Pulmonary artery (tissue), 1 donor: ENCODE measurements around the gene AEBP2.

- PRO-cap = no peak
Observed at GRCh38 chr12:14882528-14883219, 3.0 kb downstream of the MGP start.

DNA sequence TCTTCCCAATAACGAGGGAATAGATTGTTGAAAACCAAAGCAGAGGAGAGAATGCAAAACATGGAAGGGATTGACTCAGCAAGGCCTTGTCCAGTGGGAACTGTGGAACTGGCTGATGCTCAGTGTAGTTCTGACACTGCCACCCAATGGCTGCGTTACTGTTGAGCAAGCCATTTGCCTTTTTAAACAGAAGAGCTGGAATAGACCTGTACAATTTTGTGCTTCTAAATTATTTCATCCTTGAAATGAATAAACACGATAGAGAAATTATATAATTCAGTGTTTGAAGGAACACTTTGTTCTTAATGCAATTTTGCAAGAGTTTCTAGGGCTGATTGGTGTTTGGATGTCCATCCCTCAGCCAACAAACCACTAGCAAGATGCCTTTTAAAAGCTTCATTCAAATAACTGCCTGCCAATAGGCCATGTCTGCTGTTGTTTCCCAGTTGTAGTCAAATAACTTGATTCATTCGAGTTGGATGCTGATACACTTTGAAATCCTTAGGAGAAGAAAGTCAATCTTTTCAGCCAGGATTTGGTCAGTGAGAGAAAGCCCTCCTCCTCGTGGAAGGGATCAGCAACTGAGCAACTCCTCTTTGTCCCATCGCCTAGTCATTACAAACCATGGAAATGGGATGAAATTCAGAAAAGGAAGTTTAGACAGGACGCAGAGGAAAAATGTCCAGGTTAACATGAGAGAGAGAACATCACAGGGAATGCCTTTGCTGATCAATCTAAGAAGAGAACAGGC is 7.3 kb upstream of the MGP start:
- PRO-cap = no peak

- PRO-cap = unidirectional peak, minus-strand start at chr12:14948914
Observed at GRCh38 chr12:14948762-14949144, 10.4 kb upstream of the ERP27 start.

DNA sequence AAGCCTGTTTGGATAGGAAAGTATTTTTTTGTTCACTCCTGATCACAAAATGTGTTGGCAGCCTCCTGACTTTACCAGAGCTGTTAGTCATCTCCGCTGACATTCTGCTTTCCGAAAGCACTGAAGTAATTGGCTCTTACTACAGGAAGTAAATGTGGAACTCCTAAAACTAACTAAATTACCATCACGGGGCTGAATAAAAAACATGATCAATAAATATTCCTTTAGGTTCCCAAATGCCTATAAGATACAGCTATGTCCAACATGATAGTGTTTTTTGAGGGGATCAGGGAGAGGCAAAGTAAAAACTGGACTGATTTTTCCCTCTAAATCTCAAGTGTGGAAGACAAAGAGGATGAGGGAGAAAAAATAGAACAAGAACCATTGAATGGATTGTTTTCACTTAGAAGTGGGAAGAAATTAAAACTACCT is 225.4 kb downstream of the EPS8 start:
- PRO-cap = no peak

DNA sequence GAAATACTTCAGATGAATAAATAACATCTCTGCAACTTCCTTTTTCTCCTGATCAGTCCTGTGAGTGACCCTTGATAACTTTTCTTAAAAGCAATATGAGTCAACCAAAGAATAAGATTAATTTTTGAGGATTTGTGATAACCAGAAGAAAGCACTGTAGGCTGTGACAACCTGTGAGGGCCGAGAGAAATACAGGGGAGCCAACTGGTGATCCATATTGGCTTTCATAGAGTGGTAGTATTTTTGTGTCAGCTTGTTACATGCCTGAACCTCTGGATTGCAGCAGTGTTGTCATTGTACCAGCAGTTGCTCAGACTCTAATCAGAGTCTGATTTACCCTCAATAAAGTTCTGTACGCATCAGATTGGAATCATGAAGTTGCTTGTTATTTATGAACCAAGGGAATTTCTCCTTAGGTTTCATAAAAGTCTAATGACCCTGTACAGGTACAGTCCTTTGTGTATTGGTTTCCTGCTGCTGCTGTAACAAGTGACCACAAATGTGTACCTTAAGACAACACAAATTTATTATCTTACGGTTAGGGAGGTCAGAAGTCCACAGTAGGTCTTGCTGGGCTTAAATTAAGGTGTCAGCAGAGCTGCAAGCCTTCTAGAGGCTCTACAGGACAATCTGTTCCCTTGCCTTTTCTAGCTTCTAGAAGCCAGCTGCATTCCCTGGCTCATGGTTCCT is 6.9 kb upstream of the DERA start:
- PRO-cap = no peak

- PRO-cap = no peak
Observed at GRCh38 chr12:15992106-15992734, 81.1 kb downstream of the DERA start.

DNA sequence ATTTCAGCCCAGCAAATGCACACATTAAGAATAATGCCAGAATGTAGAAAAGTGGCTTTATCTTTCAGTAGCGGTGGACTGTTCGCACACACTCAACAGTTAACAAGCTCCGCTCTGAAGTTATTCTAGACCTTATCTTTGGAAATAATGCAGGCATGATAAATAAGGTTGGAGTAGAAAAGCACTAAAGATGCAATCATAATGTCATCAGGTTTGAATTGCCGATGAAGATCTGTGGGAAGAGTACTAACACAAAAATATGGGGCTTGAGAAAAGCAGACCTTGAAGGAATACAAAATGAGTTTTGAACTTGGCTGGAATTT is 81.6 kb downstream of the DERA start:
- PRO-cap = no peak

DNA sequence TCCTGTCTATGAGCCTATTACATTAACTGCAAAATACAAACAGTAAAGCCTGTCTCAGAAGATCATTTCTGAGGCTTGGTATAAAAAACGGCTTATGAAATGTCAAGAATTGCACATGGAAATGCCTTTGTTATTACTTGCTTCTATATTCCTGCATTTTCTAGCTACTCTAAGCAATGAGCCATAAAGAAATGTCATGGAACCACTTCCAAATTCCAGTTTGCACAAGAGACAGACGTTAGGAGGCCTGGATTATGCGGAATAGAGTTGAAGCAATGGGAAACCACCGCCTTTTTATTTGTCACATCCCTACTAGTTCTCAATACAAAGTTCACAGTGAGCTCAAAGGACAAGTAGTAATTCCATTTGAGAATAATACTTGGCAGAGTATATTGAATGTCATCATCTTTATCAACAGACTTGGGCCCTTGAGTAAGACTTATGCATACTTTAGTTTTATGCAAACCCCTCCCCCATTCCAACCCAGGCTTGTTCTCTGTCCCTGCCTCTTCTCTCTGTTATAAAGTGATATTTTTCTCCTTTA is 3.6 kb upstream of the SLC15A5 start:
- PRO-cap = no peak

DNA sequence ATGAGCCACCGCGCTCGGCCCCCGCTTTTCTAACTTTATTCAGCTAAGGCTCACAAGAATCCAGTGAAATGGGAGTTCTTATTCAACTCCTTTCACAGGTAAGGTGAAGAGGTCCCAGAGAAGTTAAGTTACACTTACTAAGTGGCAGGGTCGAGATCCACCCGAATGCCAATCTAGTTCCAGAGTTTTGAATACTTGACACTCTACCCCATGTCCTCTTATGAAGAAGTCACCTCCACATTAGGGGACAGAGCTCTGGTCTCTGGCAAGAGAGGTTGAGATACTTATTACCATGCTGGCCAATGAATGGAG is 2.5 kb downstream of the MGST1 start:
- PRO-cap = no peak

- PRO-cap = no peak
Observed at GRCh38 chr12:16604614-16605610, 1.1 kb downstream of the LMO3 start.

DNA sequence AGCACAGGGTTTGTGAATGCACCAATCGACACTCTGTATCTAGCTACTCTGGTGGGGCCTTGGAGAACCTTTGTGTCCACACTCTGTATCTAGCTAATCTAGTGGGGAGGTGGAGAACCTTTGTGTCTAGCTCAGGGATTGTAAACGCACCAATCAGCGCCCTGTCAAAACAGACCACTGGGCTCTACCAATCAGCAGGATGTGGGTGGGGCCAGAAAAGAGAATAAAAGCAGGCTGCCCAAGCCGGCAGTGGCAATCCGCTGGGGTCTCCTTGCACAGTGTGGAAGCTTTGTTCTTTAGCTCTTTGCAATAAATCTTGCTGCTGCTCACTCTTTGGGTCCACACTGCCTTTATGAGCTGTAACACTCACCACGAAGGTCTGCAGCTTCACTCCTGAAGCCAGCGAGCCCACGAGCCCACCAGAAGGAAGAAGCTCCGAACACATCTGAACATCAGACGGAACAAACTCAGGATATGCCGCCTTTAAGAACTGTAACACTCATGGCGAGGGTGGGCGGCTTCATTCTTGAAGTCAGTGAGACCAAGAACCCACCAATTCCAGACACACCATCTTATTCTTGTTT is 402.3 kb upstream of the LMO3 start:
- PRO-cap = no peak

DNA sequence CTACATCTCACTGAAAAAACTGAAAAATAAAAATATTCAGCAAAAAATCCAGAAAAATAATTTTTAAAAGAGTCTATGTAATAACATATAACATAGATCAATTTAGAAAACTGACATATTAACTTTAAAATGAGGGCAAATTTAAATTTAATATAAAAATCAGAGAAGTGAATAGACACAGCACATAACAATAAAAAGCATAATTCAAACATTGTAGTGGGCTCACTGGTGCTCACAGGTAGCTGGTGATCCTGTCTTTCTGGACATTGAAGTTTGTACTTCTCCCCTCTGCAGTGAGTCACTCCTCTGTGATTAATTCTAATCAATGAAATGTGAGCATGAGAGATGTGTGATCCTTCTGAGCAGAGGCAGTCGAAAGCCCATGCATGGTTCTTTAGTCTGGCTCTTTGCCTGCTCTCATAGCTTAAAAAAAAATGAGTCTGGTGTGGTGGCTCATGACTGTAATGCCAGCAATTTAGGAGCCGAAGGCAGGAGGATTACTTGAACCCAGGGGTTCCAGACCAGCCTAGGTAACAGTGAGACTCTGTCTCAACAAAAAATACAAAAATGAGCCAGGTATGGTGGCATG is 59.0 kb upstream of the RERGL start:
- PRO-cap = no peak

GRCh38 chr12:18262467-18262863 is 1.1 kb downstream of the PIK3C2G start:
- PRO-cap = no peak

DNA sequence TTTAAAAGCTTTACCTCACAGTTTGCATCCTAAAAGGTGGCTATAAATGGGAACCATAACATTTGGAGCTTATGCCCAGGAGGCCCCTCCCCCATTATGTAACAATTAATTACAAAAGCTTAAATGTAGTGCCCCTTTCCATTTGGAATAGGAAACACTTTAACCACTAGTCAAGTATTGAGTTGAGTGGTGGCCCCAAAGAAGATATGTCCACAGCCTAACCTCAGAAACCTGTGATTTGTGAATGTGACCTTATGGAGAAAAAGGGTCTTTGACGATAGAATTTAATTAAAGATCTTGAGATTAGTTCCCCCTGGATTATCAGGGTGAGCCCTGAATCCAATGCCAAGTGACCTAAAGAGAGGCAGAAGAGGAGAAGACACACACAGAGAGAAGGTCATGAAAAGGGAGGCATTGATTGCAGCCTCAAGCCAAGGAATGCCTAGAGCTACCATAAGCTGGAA is 167.5 kb downstream of the PIK3C2G start:
- PRO-cap = no peak

DNA sequence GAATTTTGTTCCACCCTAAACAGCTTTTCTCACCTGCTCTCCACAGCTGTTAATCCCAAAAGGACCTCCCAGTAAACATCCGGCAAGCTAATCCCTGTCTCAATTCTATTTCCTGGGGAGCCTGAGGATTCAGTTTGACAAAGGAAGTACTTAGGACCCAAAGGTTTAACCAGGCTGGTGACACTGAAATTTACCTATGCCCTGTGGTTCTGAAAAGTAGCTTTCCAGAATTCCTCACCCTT is 15.0 kb downstream of the CAPZA3 start:
- PRO-cap = no peak

- PRO-cap = bidirectional peak, plus-strand start at chr12:19439513, minus-strand start at chr12:19439357; bidirectional peak, plus-strand start at chr12:19439646, minus-strand start at chr12:19439584
Observed at GRCh38 chr12:19439403-19440103, at the start of gene AEBP2. Gene AEBP2, plus strand, starts transcription at chr12:19439492.

DNA sequence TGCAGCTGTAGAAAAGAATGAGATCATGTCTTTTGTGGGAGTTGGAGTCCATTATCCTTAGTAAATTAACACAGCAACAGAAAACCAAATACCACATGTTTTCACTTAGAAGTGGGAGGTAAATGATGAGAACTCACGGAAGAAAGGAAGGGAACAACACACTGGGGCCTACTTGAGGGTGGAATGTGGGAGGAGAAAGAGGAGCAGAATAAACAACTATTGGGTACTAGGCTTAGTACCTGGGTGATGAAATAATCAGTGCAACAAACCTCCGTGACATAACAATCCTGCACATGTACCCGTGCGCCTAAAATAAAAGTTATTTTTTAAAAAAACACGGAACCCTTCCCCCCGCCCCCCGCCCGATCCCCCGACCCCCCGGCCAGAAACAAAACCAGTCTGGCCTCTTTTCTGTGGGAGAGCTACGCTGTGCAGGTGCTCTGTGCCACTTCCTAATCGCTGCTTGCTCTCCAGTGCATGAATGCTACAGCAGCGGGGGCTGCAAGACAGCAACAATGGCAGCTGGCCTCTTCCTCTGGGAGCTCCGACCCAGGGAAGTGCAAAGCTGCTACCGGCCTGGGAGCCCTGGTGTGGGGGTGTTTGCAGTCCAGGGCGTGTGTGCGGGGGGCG is 344.0 kb downstream of the AEBP2 start:
- PRO-cap = no peak

DNA sequence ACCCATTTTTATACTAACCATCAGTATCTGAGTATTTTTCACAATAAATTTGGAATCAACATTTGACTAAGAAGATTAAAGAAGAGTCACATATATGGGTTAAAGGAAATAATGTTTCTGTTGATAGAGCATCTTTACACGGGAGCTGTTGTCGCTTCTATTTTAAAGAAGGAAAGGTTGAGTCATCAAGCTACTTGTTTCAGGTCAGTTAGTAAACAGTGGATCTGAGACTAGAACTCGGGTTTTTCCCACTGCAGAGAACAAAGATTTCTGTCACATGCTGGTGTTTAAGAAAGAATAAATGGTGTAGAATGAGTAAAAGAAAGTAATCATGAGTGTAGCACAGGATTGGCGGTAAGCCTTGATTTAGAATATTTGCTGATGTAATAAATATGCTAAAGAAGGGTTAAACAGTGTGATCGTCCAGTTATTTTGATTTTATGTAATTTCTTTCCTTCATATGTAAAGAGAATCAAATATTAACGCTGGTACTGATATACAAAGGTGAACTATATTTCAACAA is 455.5 kb downstream of the AEBP2 start:
- PRO-cap = no peak

- PRO-cap = no peak
Observed at GRCh38 chr12:20273720-20274394, 94.5 kb upstream of the PDE3A start.

DNA sequence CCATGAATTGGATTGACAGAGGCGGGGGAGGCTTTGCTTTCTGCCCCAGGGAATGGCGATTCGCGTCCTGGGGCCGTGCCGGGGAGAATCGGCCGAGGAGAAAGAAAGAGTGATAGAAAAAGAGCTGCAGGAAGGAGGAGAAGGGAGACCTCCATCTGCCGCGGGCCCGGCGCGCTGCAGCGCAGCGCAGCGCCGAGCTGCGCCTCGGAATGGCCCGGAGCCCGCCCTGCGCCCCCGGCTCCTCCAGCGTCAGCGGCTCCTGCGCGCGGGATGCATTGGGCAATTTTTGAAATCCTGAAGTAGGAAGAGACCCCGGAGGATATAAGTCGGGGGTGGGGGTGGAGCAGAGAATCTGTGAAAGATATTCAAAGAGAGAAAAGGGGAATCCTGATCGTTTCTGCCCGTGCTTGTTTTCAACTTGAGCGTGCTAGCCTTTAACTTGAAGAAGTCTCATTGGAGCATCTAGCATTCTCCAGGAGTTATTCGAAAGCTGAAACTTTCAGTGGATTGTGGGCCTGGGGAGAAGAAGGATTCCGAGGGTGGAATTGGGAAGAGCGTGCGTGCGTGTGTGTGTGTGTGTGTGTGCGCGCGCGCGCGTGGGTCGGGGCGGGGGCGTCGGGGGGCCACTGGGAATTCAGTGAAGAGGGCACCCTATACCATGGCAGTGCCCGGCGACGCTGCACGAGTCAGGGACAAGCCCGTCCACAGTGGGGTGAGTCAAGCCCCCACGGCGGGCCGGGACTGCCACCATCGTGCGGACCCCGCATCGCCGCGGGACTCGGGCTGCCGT is 485 bp downstream of the PDE3A start:
- PRO-cap = bidirectional peak, plus-strand start at position 536 of the sequence, minus-strand start at position 251 of the sequence; bidirectional peak, plus-strand start at position 661 of the sequence, minus-strand start at position 618 of the sequence